Skeletal muscle cell (primary cell): ENCODE measurements around a stretch of chr17.

DNA sequence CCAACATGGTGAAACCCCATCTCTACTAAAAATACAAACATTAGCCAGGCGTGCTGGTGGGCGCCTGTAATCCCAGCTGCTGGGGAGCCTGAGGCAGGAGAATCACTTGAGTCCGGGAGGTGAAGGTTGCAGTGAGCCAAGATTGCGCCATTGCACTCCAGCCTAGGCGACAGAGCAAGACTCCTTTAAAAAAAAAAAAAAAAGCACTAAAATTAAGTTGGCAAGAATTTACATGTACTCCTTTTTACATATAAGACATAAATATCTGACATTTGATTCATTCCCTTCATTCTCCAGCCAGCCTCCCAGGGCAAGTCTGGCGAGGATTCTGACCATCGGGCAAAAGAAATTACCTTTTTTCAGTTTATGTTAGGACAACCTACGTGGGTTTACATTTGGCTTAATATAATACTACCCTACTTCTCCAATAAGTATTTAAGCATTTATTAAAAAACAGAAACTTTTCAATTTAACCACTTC lies 92.3 kb upstream of the PLEKHM1 start:
- RRBS, result no CpG with 5 or more reads among the region's 8 CpGs

DNA sequence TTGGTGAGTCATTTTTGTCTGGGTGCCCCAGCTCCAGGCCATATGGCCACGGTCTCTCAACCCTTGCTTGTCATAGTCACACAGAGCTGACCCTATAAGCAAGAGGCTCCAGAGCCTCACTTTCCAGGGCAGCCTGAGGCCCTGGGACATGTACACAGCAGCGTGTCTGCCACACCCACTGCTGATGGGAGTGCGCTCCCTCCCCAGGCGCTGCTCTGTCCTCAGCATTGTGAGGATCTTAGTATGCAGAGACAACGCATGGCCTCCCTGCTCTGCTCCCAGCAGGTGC lies 80.8 kb upstream of the CRHR1 start:
- RRBS, result no CpG with 5 or more reads among the region's 5 CpGs

- RRBS, result no CpG with 5 or more reads among the region's 28 CpGs
Observed at GRCh38 chr17:46024035-46024938, 25.2 kb downstream of the STH start.

DNA sequence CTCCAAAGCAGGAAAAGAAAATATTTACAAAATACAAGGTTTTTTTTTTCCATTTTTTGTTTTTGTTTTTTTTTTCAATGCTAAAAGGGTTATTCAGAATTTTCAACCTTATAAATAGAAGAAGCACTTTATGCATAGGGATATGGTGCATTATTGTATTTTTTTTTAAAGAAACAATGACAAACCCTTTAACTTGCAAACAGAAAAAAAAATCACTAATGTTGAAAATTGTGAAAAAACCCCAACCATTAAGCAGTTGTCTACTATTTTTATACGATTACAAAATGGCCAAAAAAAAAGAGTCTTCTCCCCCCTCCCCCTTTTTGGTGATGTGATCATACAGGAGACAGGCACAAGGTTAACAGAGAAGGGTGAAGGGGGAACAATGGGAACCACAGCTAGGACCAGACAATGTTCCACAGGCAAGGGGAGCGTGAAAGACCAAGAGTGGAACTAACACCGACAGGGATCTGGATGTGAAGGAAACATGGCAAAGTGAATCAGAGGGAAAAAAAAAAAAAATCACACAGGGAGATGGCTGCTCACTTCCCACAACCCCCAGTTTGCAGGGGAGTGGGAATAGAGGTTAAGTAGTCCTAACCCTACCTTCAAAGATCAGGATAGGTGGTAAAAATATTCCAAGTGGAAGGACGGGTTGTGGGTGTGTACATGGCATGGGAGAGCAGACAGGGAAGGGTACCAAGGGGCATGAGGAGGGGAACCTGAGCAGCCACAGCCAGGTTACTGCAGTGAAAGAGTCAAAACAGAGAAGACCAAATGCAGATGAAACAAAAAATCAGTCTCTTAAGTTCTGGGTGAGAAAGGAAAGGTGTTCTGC lies 31.3 kb downstream of the STH start:
- RRBS, result no CpG with 5 or more reads among the region's 4 CpGs

GRCh38 chr17:46037887-46038406 lies 38.9 kb downstream of the STH start:
- RRBS, result no CpG with 5 or more reads among the region's 4 CpGs

- RRBS, result no CpG with 5 or more reads among the region's 12 CpGs
Observed at GRCh38 chr17:46038950-46039407, 39.9 kb downstream of the STH start.

GRCh38 chr17:46091564-46092181 lies 92.6 kb downstream of the STH start:
- RRBS, result no CpG with 5 or more reads among the region's 11 CpGs

DNA sequence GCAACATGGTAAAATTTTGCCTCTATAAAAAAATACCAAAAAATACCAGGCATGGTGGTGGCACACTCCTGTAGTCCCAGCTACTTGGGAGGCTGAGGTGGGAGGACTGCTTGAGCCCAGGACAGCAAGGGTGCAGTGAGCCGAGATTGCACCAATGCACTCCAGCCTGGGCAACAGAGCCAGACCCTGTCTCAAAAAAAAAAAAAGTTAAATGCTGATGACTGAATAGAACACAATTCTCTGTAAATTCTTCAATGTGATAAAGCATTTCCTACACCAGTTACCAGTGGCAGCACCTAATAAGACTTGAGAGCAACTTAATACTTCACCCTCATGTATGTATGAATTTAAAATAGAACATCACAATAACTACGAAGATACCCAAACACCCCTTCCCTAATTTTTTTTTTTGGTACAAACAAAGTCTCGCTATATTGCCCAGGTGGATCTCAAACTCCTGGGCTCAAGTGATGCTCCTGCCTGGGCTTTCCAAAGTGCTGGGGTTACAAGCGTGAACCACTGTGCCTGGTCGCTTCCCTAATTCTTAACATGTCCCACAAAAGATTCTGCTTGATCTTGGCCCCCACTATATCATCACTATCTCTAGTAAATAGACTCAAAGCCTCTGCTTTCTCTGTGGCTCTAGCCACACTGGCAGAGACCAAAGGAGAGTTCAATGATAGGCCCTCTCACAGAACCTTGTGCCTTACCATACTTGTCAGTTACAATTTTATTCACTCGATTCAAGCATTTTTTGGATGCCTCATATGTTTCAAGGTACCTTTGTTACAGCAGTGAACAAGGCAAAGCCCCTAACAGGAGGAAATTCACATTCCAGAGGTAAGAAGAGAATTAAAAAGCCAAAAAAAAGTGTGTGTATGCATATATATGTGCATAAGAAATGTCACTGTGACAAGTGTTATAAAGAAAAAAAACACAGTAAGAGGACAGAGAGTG lies 65.4 kb downstream of the KANSL1 start:
- RRBS, result no CpG with 5 or more reads among the region's 6 CpGs

DNA sequence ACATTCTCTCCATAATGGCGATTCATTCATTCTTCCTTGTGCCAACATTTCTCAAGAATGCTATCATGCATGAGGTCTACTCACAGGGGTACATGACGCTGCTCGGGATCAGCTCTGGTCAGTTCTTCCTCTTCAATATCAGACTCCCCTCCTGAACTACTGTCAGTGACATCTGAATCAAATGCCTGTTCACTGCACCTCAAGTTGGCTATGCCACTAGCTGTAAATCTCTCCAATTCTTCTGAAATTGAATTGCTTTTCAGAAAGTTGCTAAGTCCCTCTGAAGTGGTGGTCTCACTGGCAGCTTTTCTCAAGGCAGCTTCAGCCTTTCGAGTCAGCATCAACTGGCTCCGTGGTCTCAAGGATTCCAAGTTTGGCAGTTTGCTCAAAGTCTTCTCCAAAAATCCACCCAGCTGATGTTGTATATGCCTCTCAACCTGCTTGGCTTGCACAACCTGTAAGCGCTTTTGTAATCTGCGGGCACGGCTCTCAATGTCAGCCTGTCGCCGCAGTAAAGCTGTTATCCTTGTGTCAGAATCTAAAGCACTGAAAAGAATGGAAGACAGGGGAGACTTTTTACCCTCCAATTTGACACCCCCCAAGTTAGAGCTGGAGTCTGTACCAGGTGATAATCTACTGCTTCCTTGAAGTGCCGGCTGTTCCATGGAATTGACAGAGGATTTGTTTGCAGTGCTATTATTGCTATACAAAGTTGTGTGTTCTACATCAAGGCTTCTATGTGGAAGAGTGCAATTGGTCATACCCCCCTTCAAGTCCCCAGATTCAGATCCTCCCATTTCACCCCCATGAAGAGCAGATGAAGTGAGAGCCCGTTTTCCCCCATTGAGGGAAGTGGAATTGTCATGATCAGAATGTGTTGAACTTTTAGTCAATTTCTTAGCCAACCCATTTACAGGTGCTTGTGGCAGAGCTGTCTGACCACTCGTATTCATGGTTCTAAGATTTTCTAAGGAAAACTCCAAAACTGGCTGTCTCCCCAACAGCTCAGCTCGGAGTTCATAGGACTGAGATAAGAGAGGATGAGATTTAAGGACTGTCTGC lies 22.1 kb downstream of the KANSL1 start:
- RRBS, result no CpG with 5 or more reads among the region's 14 CpGs

GRCh38 chr17:46181720-46181920 lies 11.6 kb downstream of the KANSL1 start:
- RRBS, result no CpG with 5 or more reads among the region's 3 CpGs

GRCh38 chr17:46265900-46266656 lies 28.9 kb upstream of the LRRC37A start:
- RRBS, result no CpG with 5 or more reads among the region's 27 CpGs

DNA sequence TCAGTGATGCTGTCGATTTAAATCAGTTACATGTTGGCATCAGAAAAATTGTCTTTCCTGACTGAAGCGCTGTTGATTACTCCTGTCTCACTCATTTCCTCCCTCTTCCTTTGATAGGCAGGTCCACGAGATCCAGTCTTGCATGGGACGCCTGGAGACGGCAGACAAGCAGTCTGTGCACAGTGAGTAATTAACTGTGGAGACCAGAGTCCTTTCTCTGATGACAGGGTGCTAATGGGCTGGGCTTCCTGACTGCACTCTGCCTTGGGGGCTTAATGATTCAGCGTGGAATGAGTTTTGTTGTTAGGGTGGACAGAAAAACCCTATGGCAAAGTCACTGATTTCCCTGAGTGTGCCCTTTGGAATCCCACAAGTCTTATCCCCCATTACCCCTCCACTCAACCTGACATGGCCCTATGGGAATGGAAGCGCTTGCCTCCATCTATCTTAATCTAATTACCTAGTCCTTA lies 6.5 kb downstream of the GOSR2 start:
- RRBS, result no CpG with 5 or more reads among the region's 7 CpGs

DNA sequence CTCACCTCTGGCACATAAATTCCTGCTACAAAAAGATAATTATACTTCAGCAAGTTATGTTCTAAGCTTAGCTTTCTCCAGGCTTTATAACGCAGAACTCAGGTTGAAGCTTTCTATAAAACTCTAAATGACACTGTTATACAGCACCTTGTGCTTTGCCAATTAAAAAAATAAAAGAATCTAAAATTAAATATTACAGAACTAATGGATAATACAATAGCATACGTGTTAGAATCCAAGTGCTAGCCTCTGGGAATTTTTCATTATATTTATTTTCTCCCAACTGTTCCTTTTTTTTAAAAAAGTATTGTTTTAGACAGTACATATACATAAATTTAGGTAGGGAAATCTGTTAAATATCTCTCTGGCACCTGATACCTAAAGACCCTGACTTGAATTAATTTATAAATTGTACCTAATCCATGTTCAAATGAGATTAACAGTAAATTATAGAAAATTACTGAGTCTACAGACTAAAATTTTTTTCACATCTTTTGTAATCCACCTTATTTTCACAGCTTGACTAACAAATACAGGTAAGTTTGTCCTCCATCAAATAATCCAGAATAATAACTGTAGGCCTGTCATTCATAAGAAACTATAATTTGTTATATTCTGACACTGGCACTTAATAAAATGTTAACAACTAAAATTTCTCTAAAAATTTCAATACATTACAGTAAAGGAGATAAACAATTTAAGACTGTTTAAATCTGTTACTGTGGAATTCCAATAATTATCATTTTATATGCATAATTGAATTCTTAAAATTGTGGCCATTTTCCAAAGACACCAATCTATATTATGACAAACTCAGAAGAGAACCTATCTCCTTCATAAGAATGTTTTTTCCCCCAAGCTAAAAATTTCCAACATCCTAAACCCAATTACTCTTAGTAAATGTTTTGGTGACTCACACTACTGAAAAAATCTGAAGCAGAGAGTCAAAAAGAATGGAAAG lies 69.9 kb downstream of the CDC27 start:
- RRBS, result no CpG with 5 or more reads among the region's 2 CpGs

DNA sequence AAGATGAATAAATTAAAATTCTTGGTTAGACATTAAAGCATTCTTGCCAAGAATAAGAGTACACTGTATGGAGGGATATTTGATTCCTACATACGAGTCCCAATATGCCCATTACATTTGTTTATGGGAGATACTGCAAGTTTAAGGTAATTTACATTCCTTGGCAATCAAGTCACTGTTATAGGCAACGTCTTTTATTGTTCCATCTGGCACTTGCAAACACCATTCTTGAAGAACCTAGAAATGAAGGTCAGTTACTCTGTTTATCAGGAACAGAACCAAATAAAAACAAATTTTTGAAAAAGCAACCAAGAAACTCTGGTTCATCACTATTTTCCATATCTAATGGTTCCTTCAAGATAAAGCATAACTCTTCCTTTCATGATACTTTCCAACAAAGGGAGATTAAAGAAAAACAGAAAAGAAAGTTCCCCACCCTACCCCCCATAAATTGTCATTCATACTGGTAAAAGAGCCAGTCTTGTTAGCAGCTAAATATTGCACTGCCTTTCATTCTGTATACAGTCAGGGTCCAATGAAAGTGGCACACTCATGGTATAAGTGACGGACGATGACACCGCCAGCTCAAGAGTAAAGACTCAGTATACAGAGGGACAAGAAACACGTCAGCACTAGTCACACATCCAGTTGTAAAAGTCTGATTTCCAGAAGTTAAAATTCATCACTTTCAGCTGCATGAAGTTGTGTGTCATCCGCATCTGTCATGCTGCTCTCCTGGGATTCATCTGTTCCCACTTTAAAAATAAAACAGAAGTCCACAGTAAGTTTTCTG lies 68.6 kb downstream of the CDC27 start:
- RRBS, result no CpG with 5 or more reads among the region's 7 CpGs

DNA sequence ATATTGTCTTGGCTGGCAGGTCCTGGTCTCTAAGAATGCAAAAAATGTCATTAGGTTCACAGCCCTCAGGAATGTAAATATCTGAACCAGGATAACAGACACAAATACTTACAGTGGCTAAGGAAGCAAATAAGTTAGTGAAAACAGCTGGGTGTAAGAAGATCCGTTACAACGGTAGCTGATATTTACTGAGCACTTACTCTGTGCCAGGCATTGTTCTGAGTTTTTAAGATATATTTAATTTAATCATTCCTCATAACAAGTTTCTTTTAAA lies 18.1 kb upstream of the EFCAB13 start:
- RRBS, result no CpG with 5 or more reads among the region's 2 CpGs

GRCh38 chr17:47654909-47655248 lies 5.2 kb downstream of the KPNB1 start:
- RRBS, result no CpG with 5 or more reads among the region's 6 CpGs

GRCh38 chr17:47683213-47684148 lies 10.5 kb upstream of the TBKBP1 start:
- RRBS, result no CpG with 5 or more reads among the region's 8 CpGs

GRCh38 chr17:47707111-47707931 lies 13.4 kb downstream of the TBKBP1 start:
- RRBS, result no CpG with 5 or more reads among the region's 4 CpGs

DNA sequence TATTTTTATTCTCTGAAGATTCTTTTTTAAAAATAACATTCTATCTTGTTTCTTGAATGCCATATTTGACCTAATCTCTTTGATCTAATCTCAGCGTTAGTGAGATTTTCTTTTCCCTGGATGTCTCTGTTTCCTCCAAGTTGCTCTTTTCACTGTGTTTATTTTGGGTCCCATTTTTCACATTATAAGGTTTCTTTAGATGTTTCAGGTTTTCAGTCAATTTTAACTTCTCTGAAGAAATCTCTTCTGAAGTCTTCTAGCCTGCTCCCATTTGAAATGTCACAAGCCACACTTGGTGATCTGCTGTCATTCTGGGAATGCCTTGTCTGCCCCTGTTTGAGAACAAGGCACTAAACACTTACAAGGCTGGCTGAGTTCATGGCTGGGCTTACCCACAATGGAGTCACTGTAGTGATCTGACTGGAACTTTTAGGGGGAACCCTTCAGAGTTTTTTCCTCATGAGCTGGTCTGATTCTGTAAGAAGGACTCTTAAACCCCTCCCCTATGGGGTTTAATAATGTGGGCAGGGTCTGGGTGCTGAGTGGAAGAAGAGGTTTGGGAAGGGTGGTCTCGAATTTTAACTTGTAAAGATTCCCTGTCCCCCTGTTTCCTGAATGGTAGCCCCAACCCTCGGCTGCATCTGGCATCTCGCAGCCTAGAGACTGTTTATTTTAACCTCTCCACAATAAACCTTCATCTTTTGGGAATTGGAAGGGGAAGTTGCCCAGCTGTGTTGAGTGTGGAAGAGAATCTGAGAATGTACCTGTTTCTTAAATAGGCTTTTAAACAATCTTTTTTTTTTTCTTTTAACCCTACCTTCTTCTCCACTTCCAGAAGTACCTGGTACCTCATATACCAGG lies 30.6 kb downstream of the OSBPL7 start:
- RRBS, result no CpG with 5 or more reads among the region's 4 CpGs